ENCODE measurements around a stretch of chr18.

- PRO-cap, result no peak
- RAMPAGE, long total RNA, 4 experiments, result no peak in any of the 4 experiments
These were observed 3.7 kb upstream of the ATP8B1 start for GRCh38 chr18:57806739-57807332.

- PRO-cap, result bidirectional peak, plus-strand start at chr18:58045070, minus-strand start at chr18:58045087; bidirectional peak, plus-strand start at chr18:58045474, minus-strand start at chr18:58045263; bidirectional peak, plus-strand start at chr18:58045707, minus-strand start at chr18:58045611
- RAMPAGE, long total RNA, 4 experiments, result start-site peak on the plus strand in 1 of 4 experiments, at chr18:58045684-58045784 at its widest, 5 reads per replicate
These were observed 1.2 kb downstream of the NEDD4L start for GRCh38 chr18:58044945-58045858.

GRCh38 chr18:58102775-58103211 lies 58.8 kb downstream of the NEDD4L start:
- PRO-cap, result no peak
- RAMPAGE, long total RNA, 4 experiments, result no peak in any of the 4 experiments

GRCh38 chr18:58230603-58231371 lies 186.8 kb downstream of the NEDD4L start:
- PRO-cap, result no peak
- RAMPAGE, long total RNA, 4 experiments, result no peak in any of the 4 experiments

GRCh38 chr18:58314060-58314749 lies 270.2 kb downstream of the NEDD4L start:
- PRO-cap, result unidirectional peak, plus-strand start at chr18:58314554
- RAMPAGE, long total RNA, 4 experiments, result no peak in any of the 4 experiments

DNA sequence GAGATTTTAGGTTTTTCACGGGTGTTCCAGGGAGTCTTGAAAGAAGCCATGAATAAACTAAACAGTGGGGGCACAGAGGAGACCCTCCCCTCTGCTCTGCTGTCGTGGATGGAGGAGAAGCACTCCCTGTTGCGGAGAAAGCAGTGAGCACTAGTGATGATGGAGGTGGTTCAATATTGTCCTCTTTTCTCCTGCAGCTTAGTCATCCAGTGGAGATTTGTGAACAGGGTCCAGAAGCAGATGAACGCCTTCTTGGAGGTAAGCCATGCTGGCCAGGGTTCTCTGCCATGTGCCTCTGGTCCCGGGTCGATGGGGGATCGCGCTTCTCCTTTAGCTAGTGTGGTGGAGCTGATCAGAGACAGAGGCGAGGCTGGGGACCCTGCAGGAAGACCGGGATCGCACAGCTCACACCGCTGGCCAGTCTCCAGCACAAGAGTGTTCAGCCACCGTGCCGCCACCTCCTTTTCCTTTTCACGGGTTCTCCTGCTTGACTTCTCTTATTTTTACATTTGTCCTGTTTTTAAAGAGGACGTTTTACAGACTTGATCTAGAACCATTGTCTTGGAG lies 243.5 kb downstream of the ALPK2 start:
- PRO-cap, result no peak
- RAMPAGE, long total RNA, 4 experiments, result no peak in any of the 4 experiments

DNA sequence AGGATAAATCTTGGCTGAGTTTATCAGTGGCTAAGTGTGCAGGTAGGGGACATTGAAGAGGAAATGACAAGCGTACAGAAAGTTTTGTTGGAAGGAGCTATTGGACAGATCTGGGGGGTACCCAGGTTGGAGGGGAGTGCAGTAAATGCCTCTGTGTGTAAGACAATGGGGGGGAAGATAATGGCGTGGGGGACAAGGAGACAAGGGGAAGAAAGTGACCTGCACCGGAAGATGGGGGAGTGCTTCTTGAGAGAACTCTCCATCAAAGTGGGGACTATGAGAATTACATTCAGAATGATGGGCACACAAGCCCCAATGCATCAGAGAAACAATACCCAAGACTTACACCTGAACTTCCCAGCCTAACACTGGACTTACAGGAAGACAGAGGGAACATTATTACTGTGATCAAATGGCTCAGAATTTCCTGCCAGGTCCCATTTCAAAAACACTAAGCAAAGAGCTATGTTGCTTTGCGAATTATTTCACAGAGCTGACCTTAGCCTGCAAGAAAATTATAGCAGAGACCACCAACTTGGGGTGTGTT lies 189.9 kb downstream of the ALPK2 start:
- PRO-cap, result no peak
- RAMPAGE, long total RNA, 4 experiments, result no peak in any of the 4 experiments

DNA sequence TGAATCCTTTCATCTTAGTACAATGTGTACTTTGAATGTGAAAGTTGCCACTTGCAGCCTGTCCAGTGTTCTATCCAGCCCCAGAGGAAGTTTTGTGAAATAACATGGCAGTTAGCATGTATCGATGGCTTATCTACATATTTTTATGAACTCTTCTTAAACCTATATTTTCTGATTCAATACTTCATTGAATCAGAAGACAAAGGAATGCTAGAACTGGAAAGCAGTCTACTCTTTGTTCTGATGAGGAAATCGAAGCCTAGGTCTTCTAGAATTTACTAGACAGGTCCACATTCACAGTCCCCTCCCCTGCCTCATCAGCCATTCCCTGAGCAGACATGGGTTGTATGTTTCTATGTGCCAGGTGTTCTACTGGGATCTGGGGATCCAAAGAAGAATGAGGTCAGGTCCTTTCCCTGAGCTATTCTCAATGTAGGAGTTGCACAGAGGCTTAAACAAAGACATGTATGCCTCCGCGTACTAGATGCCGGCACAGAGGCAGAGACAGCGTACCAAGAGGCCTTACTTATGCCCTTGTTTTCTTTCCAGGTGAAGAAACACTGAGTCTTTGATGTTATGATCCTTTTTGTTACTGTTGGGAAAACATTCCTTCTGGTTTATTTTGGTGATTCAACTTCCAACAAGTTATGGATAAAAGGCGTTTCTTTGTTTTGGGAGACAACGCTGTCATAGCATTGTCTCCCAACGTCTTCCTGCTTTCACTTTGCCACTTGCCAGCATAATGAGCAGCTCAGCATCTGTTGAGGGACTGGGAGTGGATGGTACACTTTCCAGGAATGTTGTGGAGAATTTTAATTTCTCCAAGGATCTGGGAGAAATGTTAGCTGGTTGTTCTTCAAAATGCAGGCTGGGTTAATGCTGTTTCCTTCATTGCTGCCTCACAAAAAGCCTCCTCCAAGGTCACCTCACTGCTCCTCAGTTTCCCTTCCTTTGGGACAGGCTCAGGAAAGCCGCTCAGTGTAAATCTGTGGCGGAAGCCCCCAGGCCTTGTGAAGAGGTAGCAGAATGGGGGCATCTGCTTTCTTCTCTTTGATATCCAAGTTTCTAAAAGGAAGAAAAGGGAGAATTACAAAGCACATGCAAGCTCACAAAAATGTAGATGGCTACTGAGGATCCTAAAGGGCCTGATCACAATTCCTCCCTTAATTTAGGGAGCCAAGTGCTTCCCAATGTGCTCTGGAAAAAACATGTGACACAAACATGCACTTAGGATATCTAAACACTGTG lies 174.2 kb downstream of the ALPK2 start:
- PRO-cap, result no peak
- RAMPAGE, long total RNA, 4 experiments, result no peak in any of the 4 experiments

DNA sequence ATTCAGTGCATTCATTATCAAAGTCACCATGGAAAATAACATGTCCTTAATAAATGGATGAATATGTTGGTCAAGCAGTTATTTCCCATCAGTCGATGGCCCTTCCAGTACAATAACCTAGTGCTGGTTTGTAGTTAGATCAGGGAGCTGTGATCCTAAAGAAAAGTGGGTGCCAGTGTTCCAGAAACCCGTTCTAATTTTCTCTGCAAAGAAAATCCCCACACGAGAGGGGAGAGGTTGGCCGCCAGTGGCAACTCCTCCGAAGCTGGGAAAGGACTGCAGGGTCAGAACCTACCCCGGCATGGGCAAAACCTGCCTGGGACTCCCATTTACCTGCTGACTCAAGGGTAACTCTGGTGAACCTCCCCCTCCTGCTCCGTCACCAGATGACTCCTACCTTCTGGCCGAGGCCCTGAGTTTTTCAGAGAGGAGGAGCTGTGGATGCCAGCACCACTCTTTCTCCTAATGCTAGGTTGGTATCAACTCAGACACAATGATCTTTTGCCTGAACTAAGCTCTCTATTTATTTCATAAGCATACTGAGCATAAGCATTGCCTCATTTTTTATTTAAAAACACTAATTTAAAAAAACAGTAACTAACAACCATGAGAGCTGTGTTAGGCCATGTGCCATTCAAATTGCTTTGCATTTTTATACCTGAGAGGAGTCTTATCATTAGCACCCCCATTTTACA lies 96.6 kb downstream of the ALPK2 start:
- PRO-cap, result no peak
- RAMPAGE, long total RNA, 4 experiments, result no peak in any of the 4 experiments

DNA sequence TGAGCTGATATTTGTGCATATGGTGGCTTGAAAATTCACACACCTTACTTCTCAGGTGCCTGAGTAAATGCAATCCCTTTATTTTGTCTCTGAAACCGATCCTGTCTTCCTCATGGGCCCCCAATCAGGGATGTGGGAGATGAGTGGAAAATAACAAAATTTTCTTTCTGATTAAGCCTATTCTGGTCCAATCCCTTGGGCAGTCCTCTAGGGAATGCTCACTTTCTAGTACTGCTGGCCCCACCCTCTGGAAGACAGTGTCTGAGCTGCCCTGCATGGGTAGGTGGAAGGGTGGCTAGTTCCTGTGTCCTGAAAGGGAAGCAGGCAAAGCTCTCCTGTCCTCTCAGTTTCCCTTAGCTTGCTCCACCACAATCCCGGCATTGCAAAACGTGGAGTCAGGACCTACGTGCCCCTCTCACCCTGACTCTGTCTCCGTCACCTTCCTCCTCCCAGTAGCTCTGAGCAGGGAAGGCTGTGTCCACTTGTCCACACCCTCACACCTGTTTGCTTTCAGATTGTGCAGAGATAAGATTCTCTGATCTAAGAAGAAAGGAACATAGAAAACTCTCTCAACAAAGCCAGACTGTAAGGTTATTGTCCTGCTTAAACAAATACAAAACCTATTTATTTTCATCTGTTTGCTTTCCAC lies 79.2 kb downstream of the ALPK2 start:
- PRO-cap, result no peak
- RAMPAGE, long total RNA, 4 experiments, result no peak in any of the 4 experiments

DNA sequence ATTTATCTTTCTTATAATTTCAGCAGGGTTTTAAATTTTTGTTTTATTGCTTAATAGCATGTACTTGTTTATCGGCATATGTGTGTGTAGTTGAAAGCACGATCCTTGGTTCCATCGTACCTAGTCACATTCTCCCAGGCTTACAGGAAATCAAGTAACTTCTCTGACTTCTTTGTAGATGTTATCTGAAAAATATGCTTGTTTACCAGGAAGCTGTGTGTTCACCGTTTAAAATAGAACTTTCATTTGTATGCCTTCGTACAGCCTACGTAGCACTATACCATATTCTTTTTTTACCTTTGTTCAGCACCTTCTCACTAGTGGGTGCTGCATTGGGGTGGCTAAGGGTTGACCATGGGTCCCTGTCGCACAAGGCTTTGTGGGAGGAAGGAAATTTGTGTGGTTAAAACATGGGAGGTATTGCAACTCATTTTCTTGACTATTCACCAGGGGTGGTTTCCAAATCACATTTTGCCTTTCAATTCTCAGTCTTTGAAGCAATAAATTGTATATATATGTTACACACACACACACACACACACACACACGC lies 16.6 kb downstream of the MALT1 start:
- PRO-cap, result unidirectional peak, minus-strand start at position 134 of the sequence
- RAMPAGE, long total RNA, 4 experiments, result no peak in any of the 4 experiments

- PRO-cap, result bidirectional peak, plus-strand start at chr18:58691514, minus-strand start at chr18:58691405
- RAMPAGE, long total RNA, 4 experiments, result no peak in any of the 4 experiments
These were observed 20.0 kb downstream of the MALT1 start for GRCh38 chr18:58691235-58691638.

DNA sequence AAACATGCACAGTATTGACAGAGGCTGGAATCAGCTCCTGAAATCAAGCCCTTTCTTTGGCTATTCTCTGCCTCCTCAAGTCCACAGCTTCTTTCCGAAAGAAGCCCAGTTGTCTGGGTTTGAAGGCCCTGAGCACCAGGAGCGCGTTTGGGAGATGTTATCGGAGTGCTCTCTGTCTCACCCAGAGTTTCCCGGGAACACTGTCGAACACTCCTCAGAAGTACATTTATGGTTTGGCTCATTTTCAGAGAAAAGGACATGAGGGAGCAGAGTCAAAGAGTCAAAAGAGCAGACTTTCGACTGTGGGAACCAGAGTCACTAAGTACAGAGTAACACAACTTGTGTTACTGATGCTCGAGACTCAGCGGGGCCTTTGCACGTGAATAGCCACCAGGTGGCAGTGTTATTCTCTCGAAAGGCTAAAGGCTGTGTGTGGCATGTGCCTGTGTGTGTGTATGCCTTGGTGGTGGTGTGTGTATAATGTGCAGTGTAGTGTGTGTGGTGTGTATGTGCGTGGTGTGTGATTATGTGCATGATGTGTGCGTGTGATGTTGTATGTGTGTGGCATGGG lies 83.2 kb upstream of the ZNF532 start:
- PRO-cap, result no peak
- RAMPAGE, long total RNA, 4 experiments, result no peak in any of the 4 experiments

DNA sequence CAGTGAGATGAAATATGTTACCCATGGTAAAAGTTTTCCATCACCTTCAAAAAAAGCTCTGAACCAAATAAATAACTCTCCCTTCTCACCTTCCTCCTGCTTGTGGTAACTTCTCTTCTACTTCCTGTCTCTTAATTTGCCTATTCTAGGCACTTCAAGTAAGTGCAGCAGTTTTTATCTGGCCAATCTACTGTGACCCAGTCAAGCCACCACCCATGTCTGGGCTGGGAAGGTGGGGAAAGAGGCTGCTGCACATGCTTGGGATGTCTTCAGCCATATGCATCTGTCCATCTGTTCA lies 31.5 kb downstream of the ZNF532 start:
- PRO-cap, result no peak
- RAMPAGE, long total RNA, 4 experiments, result no peak in any of the 4 experiments

DNA sequence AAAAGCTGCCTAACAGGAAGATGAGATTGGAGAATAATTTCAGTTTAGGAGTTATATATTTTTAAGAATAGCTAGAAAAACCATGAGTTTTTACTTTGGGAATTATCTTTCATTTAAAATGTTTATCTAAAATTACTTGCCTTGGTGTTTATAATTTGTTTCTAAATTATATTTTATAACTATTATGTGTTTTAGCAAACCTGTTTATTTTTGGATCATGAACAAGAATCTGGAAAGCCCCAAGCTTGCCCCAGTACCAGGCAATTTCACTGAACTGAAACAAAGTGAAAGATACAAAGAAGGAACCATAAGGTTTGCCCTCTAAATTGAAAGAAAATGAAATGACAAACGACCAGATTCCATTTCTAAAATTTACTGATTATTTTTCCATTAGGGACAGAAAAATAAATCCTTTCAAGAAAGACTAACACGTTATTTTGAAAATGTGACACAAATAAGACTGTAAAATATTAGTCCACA lies 101.6 kb downstream of the ZNF532 start:
- PRO-cap, result no peak
- RAMPAGE, long total RNA, 4 experiments, result no peak in any of the 4 experiments

DNA sequence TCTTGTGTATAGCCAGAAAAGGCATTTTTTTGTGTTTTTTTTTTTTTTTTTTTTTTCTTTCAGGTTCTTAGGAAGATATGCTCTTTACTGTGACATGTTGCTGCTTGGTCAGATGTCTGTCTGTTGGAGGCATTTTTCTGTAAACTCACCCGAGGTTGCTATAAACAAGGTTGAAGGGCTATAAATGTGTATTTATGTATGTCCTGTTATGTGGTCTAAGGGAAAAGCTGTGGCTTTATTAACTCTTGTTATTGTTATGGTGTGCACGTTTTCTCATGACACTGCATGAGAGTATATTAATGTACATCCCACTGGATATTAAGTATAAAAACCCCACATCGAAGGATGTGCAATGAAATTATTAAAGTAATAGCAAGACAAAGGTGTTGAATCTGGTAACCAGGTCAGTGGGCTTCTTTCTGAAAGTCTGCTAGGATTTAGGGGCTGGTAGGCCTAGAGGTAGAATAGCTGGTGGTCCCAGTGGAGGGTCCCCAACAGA lies 102.1 kb downstream of the ZNF532 start:
- PRO-cap, result no peak
- RAMPAGE, long total RNA, 4 experiments, result no peak in any of the 4 experiments

GRCh38 chr18:59333016-59333548 lies 14.6 kb upstream of the CPLX4 start:
- PRO-cap, result no peak
- RAMPAGE, long total RNA, 4 experiments, result no peak in any of the 4 experiments

GRCh38 chr18:59900833-59901319 lies 1.1 kb downstream of the PMAIP1 start:
- PRO-cap, result bidirectional peak, plus-strand start at chr18:59900994, minus-strand start at chr18:59901073; bidirectional peak, plus-strand start at chr18:59901159, minus-strand start at chr18:59901122
- RAMPAGE, long total RNA, 4 experiments, result no peak in any of the 4 experiments

- PRO-cap, result no peak
- RAMPAGE, long total RNA, 4 experiments, result no peak in any of the 4 experiments
These were observed 2.1 kb downstream of the PMAIP1 start for GRCh38 chr18:59901904-59902309.

GRCh38 chr18:59923531-59924056 lies 23.8 kb downstream of the PMAIP1 start:
- PRO-cap, result no peak
- RAMPAGE, long total RNA, 4 experiments, result no peak in any of the 4 experiments